Pericardium (tissue), 1 donor: ENCODE measurements around a stretch of chr12.

GRCh38 chr12:124472871-124473308 lies 94.5 kb downstream of the NCOR2 start:
- RRBS = no CpG with 5 or more reads among the region's 12 CpGs

- RRBS = 79% methylated on average over 4 of the region's 27 CpGs
These were observed 81.0 kb downstream of the NCOR2 start for GRCh38 chr12:124486304-124486939.

DNA sequence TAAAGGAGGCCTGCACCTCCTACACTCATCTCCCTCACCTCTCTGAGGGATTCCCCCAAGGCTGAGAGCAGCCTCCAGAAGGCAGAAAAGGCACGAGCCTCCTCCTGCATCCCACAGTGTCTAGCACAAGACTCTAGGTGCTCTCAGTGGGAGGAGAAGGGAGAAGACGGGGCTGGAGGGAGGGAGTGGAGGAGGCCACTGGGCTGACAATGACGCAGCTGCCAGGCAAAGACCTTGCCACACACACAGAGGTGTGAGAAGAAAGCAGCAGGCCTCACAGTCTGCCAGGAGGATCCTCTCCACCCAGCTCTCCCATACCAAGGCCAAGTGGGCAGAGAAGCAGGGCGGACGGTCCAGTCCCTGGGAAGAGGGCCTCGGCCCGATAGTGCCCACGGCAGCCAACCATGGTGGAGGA lies 79.0 kb downstream of the NCOR2 start:
- RRBS = no CpG with 5 or more reads among the region's 8 CpGs

DNA sequence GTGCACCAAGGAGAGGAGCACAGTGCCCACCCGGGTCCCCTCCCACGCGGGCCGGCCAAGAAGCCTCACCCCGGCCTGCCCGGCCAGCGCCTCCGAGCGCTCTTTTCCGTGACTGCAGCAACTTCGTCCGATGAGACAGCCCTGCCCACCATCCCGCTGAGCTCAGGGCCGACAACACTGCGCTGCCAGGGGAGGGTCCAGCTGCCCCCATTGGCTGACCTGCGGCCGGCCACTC lies 49.8 kb downstream of the NCOR2 start:
- RRBS = no CpG with 5 or more reads among the region's 17 CpGs

- RRBS = no CpG with 5 or more reads among the region's 32 CpGs
These were observed 35.9 kb downstream of the NCOR2 start for GRCh38 chr12:124531154-124532219.

- RRBS = no CpG with 5 or more reads among the region's 5 CpGs
These were observed 16.7 kb downstream of the NCOR2 start for GRCh38 chr12:124550636-124551172.

DNA sequence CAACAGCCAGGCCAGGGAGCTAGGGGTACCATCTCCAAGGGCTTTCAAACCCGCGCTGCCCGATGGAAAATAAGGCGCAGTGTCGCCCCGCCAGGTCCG lies 715 bp downstream of the NCOR2 start:
- RRBS = no CpG with 5 or more reads among the region's 7 CpGs

- RRBS = no CpG with 5 or more reads among the region's 16 CpGs
These were observed 49.5 kb upstream of the NCOR2 start for GRCh38 chr12:124616801-124617369.

GRCh38 chr12:124699854-124700347 lies 132.5 kb upstream of the NCOR2 start:
- RRBS = no CpG with 5 or more reads among the region's 16 CpGs

- RRBS = no CpG with 5 or more reads among the region's 8 CpGs
These were observed 142.5 kb downstream of the SCARB1 start for GRCh38 chr12:124721151-124721619.

GRCh38 chr12:124736985-124737424 lies 126.7 kb downstream of the SCARB1 start:
- RRBS = no CpG with 5 or more reads among the region's 8 CpGs

DNA sequence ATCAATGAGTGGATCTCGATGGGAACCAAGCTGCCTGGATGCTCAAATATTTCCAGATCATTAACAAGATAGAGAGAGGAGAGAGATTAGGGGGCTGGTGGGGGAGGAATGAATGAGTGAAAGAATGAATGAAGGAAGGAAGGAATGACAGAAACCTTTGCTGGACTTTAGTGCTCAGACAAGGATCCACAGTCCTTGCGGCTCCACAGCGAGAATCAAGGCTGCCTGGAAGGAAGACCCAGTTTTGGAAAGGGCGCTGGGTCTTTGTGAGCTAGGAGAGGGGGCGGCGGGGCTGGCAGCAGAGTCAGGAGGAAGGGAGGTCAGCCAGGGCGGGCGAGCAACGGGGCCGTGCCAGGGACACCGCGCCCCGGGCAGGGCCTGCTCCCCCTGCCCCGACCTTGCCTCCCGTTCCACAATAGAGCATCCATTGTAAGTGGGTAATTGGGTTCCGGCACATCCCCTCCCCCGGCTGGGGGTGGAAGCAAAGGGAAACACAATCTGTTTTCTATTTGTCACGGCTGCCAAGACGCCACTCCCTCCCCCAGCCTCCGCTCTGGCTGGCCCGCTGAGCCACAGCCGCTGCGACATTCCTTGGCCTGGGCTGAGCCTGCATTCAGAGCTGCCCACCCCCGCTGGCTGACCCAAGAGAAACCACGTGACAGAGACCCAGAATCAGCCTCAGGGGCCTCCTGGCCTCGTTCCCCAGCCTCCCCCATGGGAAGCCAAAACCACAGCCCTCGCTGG lies 117.9 kb downstream of the SCARB1 start:
- RRBS = 6% methylated on average over 3 of the region's 27 CpGs

DNA sequence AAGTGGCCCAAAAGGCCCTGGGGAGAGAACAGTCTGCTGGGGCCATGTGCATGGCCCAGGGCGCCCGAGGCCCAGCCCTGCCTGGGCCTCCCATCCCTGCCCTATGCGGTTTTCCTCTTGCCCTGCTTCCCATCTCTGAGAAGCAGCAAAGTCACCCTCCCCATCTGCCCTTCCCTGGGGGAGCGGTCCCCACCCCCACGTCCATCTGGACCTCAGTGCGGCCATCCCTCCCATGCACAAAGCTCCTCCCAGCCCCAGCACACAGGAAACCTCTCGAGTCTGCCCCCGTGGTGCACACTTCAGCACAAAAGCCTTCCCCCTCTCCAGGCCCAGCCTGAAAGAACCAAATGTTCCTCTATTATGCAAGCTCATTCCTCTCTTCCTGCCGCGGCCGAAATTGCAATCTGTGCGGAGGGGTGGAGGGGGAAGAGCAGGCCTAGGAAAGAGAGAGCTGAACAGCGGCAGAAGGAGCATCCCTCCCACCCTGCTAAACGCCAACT lies 108.5 kb downstream of the SCARB1 start:
- RRBS = no CpG with 5 or more reads among the region's 14 CpGs

DNA sequence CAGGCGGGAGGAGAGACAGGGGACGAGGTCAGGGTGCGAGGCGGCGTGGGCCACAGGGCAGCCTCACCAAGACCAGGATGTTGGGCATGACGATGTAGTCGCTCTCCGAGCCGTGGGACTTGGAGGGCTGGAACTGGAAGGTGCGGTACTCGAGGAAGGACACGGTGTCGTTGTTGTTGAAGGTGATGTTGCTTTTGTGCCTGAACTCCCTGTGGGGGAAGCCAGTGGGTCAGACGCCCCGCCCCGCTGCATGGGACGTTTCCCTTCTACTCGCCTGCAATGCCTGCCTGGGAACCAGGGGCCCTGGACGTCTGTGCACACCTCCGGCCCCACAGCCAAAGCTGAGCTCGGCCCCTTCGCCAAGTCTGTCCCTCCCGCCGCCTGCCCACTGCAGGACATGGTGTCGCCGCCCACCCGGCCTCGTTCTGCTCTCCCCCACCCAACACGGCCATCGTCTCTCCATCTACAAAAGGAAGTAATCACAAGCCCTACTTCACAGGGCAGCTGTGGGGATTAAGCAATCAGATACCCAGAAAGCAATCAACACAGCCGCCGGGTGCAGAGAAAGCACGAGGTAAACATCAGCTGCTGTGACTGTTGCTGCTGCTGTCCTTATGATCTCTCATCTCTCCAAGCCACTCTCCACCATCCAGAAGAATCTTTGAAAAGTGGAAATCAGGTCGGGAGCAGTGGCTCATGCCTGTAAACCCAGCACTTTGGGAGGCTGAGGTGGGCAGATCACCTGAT lies 48.6 kb downstream of the SCARB1 start:
- RRBS = 25% methylated on average over 8 of the region's 34 CpGs

GRCh38 chr12:124820911-124822271 lies 42.3 kb downstream of the SCARB1 start:
- RRBS = 87% methylated on average over 2 of the region's 22 CpGs

DNA sequence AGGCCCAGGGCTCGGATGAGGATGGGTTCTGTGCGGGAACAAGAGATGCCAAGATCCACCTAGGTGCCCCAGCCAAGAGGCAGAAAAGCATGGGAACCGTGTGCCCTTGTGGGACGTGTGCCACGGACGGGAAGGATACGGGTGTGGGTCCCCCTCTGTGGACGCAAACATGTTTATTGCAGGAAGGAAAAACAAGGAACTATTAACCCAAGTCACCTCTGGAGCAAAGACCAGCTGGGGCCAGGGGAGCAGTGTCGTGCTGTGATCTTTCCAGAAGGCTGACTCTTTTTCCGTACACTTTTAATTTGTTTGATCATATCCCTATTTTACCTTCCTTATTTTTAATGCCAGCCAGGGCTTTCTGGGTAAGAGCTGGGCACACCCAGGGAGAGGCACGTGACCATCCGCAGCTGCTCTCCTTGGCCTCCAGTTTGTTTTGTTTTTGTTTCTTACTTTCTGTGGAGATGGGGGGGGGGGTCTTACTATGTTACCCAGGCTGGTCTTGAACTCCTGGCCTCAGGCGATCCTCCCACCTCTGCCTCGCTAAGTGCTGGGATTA lies 20.8 kb downstream of the SCARB1 start:
- RRBS = no CpG with 5 or more reads among the region's 14 CpGs

DNA sequence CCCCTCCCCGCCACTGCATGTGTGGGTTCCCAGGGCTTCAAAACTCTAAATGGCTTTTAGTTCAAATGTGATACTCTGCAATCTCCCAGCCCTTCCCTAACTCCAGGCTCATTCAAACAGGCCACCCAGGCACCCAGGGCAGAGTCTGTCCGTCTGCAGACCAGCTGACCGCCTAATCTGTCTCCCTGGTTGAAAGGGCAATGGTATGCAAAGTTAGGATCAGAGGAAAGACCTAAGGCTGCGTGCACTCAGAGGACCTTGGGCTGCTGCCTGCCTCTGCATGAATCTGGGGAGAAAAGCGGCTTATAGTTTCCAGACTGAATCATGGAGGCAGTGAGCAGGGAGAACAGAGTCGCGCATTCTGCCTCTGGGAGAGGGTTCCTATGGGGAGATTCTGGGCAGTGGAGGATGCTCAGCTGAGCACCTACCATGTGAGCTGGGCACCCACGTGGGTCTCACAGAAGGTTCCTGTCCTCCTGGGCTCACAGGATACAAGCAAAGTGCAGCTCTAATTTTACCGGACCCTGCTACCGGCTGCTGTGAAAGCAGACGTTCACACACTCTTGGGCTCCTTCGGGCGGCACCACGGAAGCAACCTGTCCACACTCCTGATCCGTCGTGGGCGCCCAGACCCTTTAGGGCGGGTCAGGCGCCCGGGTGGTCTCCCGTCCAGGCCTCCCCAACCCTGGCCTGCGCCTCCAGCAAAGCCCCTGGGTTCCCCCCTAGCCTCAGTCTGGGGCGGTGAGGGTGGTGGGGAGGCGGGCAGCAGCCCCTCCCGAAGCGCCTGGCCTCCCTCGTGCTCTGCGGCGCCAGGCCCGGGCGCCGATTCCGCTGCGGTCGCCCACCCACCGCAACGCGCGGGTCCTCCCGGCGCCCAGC lies 760 bp downstream of the SCARB1 start:
- RRBS = 1% methylated on average over 11 of the region's 41 CpGs

DNA sequence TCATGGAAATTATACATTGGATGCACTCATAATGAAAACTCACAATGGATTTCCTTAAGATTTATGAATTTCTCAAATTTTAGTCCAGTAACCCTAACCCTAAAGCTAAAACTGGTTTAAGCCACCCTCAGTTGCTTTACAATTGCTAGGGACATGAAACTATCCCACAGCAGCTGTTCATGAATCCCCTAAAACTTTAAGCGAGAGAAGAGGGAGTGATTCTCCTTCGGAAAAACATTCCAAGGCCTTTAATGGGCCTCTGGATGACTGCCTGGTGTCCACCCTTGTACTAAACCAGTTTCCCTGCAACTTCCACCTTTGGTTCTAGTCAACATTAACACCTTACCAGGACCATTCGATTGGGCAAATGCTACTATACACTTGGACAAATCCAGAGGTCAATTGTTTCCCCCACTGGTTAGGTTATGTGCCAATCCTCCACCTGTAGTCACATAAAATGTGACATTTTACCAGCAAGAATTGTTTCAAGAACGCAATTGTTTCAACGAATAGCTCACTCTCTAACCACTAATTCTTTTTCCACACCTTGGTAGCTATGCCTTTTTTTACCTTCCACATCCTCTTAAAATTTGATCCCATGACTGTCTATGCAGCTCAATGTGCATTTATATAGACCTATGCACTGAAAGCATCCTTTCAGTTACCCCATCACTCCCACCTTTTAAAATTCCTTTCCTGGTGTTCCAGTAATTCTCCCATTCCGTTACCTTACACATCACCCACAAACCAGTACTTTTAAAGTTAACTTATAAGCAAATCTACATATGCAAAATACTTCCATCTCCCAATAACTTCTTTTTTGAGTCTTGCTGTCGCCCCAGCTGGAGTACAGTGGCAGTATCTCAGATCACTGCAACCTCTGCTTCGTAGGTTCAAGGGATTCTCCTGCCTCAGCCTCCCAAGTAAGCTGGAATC lies 3.7 kb downstream of the UBC start:
- RRBS = no CpG with 5 or more reads among the region's 8 CpGs

- RRBS = no CpG with 5 or more reads among the region's 3 CpGs
These were observed 3.1 kb downstream of the UBC start for GRCh38 chr12:124911396-124911652.

GRCh38 chr12:124915180-124915572 lies 726 bp upstream of the UBC start:
- RRBS = no CpG with 5 or more reads among the region's 16 CpGs